Breast epithelium (tissue), 2 donors: ENCODE measurements around the genes GANAB, CHRM1, SLC22A10 and RCOR2.

- PRO-cap, result no peak
- RAMPAGE, long total RNA, 2 experiments, result no peak in any of the 2 experiments
These were observed 2.2 kb downstream of the EEF1G start for GRCh38 chr11:62571310-62571988.

DNA sequence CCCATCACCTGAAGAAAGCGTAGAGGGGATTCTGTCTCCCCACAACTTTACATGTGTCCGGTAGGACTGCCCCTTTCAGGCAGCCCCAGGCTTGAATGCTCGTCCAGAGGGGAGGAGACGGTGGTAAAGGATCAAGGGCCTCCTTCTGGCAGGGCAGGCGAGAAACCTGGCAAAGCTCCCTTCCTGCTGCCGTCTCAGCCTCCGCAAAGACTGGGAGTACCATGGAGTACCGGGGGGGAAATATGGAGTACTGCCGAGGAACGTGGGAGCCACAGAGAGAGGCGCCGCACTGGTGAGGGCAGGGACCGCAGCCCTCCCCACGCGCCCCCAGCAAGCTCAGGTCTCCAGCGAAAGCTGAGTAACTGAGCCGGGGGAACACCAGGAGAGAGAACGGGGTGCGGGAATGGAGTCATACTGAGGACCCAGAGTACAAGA, 929 bp downstream of the EML3 start:
- PRO-cap, result no peak
- RAMPAGE, long total RNA, 2 experiments, result start-site peak on the plus strand in 1 of 2 experiments, centred at position 185 of the sequence, 16 reads per replicate

DNA sequence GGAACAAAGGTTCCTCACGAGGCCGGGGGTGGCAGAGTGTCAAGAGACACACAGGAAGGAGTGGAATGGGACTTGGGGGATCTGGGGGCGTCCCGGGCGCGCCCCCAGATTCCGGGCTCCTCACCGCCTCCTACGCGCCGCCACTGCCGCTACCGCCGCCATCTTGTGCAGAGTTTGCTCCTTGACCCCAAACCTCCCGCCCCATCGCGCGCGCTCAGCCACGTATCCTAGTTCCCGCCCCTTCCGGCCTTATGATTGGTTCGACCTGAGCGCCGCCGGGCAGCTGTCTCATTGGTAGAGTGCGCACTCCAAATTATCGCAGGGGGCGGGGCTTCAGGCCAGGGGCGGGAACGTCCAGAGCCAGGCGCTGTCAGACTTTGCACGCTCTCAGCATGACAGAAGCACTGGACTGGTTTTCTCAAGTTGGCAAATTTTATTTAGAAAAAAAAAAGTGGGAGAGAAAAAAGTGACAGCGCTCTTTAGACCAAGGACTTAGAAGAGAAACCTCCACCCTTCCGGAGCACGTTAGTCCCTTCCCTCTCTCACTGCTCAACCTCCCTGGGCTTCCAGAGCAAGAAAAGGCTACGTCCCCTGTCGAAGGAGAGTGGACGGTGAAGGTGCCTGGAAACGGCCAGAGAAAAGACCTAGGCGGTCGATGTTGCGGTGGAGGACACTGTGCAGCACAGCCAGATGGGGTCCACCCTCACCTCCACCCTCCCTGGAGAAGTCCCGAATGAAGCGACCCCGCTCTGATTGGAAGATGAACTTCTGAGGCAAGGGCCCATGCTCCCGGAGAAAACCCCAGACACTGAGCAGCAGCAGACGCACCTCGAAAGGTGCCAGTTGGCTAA, at the start of gene GANAB:
TSS of gene GANAB (minus strand) at position 176 of the 851 bp plus-strand sequence.
- PRO-cap, result unidirectional peak, minus-strand start at position 165 of the sequence
- RAMPAGE, long total RNA, 2 experiments, result start-site peak on the minus strand in 1 of 2 experiments, centred at position 185 of the sequence, 157 reads per replicate

- PRO-cap, result no peak
- RAMPAGE, long total RNA, 2 experiments, result no peak in any of the 2 experiments
These were observed 445 bp upstream of the UQCC3 start for GRCh38 chr11:62670948-62671507.

DNA sequence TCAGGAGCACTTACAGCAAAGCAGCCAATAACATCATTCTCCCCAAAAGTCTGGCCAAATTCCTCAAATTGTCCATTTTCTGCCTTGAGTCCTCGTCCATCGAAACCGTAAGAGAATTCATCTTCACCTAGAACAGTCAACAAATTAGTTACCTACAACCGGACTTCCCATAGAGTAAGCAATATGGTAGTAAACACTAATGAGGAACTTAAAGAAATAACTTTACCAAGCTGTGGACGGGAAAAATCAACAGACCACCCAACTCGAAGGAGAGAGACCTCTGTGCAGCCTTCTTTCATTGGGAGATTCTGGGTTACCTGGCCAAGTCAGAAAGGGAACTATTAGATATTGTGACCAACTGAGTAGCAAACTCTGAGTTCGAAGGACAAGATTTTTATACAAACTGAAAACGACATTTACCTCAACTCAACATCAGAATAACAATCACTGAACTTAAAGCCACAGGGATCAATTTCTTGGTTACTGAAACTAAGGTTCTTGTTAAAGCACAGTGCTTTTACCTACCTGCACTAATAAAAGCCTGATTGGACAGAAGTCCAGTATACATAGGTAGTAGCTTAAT, 4.6 kb downstream of the HNRNPUL2 start:
- PRO-cap, result no peak
- RAMPAGE, long total RNA, 2 experiments, result no peak in any of the 2 experiments

DNA sequence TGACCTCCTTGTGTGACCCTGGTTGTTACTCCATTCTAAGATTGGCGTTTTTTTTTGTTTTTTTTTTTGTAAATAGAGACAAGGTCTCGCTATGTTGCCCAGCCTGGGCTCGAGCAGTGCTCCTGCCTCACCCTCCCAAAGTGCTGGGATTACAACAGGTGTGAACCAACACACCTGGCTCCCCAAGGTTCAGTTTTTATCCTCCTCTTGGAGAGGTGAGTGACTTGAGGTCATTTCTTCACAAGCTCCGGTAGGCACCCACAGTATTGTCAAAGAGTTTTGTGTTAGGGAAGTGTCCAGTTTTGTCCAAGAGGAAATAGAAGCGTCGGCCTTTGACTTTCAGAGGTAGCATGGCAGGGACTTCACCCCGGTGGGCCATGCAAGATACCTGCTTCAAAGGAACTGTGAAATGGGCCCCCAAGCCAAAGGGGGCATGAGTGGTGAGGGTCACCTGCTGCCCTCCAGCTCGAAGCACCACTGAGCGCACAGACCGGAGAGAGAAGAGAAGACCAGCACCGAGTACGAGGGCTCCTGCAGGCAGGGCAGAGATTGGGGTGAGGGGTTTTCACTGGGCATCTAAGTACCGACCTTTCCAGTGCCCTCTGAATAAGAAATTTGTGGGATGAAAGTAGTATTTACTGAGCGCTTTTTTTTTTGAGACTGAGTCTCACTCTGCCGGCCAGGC, 1.3 kb downstream of the TMEM223 start:
- PRO-cap, result no peak
- RAMPAGE, long total RNA, 2 experiments, result no peak in any of the 2 experiments

DNA sequence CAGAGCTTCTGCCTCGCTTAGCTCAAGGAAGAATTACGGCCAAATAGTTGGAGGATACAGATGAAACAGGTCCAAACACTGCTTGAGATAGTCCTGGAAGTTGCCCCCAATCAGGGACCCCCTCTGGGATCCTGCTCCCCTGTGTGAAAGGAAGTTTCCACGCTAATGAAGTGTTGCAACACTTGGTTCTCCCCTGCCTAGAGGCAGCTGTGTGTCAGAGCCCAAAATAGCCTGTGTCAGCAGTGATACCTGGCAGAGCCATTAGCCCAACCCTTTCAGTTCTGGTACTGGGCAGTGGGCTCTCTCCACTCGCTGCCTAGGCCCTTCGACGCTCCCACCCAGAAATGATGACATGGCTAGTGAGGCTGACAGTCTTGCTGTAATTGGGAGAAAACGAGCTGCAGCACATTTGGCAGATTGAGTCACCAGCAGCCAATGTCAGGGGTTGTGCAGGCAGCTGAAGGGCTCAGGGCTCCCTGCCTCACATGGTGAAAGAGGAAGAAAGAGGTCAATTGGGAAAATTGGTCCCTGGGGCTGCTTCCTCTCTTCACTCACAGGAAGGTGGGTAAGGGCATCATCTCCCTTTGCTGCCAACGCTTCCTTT, 1.4 kb upstream of the NXF1 start:
- PRO-cap, result no peak
- RAMPAGE, long total RNA, 2 experiments, result no peak in any of the 2 experiments

DNA sequence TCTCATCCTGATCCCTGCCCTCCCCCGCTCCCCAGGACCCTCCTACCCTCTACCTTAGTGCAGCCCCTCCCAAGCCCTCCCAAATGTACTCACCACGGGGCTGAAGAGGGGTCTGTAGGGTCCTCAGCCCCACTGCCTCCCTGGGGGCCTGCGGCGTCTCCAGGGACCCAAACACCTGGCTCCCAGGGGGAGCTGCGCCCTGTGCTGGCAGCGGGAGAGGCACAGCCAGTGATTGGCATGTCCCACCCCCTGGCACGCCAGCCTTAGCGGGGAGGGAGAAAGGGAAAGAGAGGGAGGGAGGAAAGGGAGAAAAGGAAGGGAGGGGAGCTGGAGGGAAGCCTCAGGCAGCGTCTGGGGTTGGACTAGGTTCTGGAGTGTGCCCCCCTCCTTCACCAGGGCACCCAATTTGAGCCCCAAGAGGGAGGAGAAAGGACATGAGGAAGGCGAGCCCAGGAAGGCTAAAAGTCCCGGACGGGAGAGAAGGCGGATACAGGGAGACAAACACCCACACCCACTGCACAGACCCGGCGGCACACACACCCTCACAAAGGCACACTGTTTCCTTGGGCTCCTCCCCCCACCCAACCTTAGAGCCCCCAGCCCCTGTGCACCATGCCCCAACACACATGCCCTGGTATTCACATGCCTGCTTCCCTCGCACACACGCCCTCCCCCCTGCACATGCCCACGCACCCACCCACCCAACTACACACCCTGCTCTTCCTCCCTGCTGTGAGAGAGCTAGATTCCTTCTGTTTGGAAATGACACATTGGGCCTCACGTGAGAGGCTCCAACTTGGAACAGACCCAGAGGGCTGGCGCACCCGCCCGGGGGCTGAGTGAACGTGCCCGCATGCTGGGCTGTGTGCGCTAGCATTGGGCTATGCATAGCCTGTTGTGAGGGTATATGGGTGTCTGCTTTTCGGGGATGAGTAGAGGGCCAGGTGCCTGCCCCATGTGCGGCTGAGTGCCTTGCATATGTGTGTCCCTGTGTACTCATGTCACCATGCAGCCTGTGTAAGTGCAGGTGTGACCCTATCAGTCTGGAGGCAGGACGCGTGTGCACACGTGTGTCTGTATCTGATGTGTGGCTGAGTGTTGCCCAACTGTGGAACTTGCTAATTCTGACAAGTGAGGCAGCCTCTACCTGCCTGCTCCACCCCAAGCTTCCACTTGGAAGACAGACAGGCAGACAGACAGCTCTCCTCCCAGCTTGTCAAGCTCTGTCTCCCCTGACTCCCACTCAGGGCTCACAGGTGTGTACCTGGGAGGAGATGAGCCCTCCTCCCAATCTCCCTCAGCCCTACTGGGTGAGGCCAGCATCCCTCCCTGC, at the start of gene CHRM1:
TSS of gene CHRM1 (minus strand) at position 239 of the 1,333 bp plus-strand sequence.
- PRO-cap, result bidirectional peak, plus-strand start at position 310 of the sequence, minus-strand start at position 194 of the sequence
- RAMPAGE, long total RNA, 2 experiments, result no peak in any of the 2 experiments

DNA sequence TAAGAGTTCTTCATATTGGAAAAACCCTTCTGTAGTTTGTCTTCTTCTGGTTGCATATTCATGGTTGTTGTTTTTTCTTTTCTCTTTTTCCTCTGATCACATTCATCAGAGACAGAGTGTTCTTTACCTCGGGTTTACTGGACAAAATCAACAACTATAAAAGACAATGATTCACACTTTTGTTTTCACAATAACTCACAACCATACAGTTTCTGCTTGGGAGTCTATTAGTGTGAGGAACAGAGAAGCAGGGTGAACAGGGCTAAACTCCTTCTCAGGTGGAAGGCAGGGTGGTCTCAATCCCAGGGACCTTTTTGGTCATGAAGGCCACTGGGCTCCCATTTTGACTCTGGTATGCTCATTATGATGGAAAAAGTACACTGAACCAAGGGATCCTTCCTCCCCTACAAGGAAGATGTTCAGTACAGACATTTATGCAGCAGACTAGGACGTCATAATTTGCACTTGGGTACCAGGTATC, 2.7 kb upstream of the SLC22A25 start:
- PRO-cap, result no peak
- RAMPAGE, long total RNA, 2 experiments, result no peak in any of the 2 experiments

GRCh38 chr11:63246687-63247542, 3.5 kb upstream of the SLC22A25 start:
- PRO-cap, result no peak
- RAMPAGE, long total RNA, 2 experiments, result no peak in any of the 2 experiments

DNA sequence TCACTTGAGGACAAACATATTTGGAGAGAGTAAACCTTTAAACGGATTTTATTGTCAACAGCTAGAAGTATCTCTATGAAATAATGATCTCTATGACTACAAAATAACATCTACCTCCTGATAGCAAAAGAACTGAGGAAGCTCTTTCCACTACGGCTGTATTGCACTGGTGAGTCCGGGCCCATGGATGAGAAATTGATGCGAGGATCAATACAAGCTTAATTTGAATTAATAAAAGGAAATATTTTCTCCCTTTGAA, at the start of gene SLC22A10:
TSS of gene SLC22A10 (plus strand) at position 51 of the 259 bp plus-strand sequence.
- PRO-cap, result no peak
- RAMPAGE, long total RNA, 2 experiments, result no peak in any of the 2 experiments

DNA sequence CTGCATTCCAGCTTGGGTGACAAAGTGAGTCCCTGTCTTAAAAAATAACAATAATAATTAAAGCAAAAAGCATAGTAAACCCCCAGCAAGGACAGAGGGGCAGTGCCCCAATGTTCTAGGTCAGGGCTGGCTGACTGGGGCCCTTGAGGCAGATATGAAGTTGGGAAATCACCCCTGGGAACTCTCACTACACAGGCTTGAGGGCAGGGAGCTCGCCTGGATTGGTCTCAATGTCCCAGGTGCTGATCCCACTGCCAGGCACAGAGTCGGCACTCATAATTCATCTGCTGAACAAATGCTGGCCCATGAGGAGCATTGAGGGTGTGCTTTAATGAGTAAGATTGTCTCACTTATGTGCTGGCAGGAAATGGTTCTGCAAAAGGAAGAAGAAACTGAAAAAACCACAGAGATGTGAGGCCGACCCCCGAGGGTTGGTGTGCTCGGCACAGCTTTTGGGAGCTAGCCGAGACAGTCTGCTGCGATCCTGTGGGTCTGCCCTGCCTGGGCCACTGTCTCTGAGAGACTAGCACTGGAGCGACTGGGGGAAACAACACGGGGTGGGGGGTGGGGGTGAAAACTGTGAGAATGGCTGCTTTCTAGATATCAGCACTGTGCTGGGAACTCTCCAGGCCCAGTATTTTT, 9.4 kb downstream of the PLAAT2 start:
- PRO-cap, result no peak
- RAMPAGE, long total RNA, 2 experiments, result no peak in any of the 2 experiments

GRCh38 chr11:63695332-63695849, 14.1 kb downstream of the RTN3 start:
- PRO-cap, result no peak
- RAMPAGE, long total RNA, 2 experiments, result no peak in any of the 2 experiments

GRCh38 chr11:63765212-63765900, 3.2 kb downstream of the ZFTA start:
- PRO-cap, result no peak
- RAMPAGE, long total RNA, 2 experiments, result no peak in any of the 2 experiments

GRCh38 chr11:63805924-63806469, 7.3 kb upstream of the SPINDOC start:
- PRO-cap, result no peak
- RAMPAGE, long total RNA, 2 experiments, result no peak in any of the 2 experiments

DNA sequence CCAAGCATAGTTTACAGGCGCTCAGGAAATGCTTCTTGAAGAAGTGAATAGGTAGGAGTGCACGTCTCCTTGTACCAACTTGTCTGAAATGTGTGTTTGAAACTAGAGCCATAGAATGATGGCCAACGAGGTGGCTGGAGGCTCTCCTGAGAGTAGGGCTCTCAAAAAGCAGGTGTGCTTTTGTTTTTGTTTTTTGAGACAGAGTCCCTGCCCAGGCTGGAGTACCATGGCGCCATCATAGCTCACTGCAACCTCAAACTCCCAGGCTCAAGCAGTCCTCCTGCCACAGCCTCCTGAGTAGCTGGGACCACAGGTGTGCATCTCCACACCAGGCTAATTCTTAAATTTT, 8.3 kb downstream of the SPINDOC start:
- PRO-cap, result no peak
- RAMPAGE, long total RNA, 2 experiments, result no peak in any of the 2 experiments

- PRO-cap, result no peak
- RAMPAGE, long total RNA, 2 experiments, result no peak in any of the 2 experiments
These were observed 17.0 kb downstream of the MARK2 start for GRCh38 chr11:63855926-63856250.

DNA sequence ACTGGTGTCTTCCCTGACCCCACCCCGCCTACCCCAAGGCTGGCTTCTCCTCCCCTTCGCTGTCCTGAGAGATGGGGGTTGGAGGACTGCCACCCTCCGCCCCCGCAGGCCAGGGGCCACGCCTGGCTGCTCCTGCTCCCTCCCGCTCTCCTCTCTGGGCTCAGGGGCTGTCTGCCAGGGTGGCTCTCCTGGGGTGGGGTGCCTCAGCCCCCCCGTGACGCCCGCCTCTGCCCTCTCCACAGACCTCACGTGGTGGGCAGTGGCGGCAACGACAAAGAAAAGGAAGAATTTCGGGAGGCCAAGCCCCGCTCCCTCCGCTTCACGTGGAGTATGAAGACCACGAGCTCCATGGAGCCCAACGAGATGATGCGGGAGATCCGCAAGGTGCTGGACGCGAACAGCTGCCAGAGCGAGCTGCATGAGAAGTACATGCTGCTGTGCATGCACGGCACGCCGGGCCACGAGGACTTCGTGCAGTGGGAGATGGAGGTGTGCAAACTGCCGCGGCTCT, 8.3 kb downstream of the RCOR2 start:
- PRO-cap, result no peak
- RAMPAGE, long total RNA, 2 experiments, result no peak in any of the 2 experiments

- PRO-cap, result no peak
- RAMPAGE, long total RNA, 2 experiments, result no peak in any of the 2 experiments
These were observed 6.8 kb downstream of the RCOR2 start for GRCh38 chr11:63909903-63910808.

- PRO-cap, result bidirectional peak, plus-strand start at chr11:63917305, minus-strand start at chr11:63917164
- RAMPAGE, long total RNA, 2 experiments, result no peak in any of the 2 experiments
These were observed at the start of gene RCOR2 for GRCh38 chr11:63916752-63917700. Gene RCOR2, minus strand, starts transcription at chr11:63917164.